GM12892 (cell line): ENCODE results near the gene MCF2L2.

DNA sequence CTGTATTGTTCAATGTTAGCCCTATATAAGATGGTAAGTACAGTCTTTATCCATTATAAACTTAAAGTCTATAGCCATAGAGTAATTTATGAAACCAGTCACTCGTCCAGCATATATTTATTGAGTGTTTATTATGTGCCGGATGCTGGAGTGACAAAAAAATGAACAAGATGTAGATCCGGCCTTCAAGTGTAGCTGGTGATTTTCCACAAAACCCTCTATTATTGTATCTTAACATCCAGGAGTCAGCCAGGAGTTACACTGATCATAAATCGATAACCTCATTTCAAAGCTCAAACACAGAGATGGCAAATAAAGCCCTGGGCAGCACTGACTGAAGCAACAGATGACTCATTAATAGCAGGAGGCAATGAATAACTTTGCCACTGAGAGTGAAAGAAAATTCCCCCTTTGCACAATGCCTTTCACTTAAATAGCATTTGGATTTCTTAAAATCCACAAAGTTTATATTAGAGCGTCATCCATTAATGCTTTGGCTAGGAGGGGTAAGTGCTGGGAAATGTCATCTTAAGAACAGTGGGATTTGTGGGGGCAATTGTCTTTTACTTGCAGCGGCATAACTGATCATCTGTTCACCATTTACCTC is 630.1 kb upstream of the TBL1XR1 start:
- RRBS = no CpG with 5 or more reads among the region's 6 CpGs

GRCh38 chr3:179220870-179221300 is 30.0 kb downstream of the KCNMB3 start:
- RRBS = no CpG with 5 or more reads among the region's 3 CpGs

- RRBS = no CpG with 5 or more reads among the region's 6 CpGs
Observed at GRCh38 chr3:179608615-179609419, 4.2 kb downstream of the NDUFB5 start.

- RRBS = no CpG with 5 or more reads among the region's 11 CpGs
Observed at GRCh38 chr3:179731432-179732177, 78.8 kb downstream of the USP13 start.

DNA sequence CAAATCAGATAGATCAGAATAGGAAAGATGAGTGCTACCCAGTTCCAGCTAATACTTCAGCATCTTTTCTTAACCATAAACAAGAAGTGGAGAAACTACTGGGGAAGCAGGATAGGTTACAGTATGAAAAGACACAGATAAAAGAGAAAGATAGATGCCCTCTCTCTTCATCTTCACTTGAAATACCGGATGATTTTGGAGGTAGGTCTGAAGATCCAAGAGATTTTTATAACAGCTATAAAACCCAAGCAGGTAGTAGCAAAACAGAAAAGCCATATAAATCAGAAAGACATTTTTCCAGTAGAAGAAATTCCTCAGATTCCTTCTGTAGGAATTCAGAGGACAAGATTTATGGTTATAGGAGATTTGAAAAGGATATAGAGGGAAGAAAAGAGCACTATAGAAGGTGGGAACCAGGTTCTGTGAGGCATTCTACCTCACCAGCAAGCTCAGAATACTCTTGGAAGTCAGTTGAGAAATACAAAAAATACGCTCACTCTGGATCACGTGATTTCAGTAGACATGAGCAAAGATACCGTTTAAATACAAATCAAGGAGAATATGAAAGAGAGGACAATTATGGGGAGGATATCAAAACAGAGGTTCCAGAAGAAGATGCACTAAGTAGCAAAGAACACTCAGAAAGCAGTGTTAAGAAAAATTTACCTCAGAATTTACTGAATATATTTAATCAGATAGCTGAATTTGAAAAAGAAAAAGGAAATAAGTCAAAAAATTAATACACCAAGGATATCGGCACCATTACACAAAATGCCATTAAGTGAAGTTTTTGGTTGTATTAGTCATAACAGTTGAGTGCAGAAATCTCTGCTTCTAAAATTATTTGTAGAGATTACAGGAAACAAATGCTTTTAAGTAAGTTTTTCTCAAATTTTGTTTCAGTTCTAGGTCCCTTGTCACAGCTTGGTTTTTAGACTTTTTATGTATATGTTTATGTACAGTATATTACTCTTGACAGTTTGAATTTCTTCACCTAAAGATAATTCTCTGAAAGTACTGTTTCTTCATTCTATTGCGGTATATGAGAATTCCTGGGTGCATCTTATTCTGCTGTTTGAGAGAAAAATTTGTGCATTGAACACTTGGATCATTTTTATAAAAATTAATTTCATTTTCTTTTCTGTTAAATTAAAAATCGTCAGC is 8.2 kb downstream of the TTC14 start:
- RRBS = no CpG with 5 or more reads among the region's 7 CpGs

DNA sequence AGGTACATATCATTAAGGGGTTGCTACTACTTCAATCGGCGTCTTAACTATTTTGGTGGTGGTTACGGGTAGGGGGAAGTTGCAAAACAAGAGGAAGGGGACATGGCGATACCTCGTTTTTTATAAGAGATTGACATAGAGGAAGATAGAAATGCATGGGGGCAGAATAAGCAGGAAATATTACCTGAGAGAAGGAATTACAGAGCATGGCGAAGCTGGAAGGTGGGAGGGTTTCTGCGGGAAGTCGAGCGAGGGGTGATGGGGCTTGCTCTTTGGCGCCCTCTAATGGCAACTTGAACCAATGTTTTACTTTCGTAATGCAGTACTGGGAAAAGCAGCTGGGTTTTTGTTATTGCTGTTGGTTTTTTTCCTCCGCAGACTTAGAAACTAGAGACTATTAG is 11.4 kb upstream of the SOX2 start:
- RRBS = no CpG with 5 or more reads among the region's 12 CpGs

DNA sequence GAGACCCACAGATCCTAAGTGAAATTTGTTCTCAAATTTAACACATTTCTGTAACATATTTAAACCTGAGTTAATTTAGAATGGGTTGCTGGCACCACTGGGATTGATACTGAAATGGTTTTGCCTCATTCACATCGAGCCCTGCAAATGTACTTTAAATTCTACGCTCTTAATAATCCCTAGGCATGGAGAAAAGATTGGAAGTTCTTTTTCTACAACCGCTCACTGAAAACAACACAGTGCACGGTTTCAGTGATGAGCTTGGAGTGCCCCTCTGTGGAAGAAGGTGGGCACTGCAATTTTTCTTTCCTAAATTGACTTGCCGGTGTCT is 109.9 kb upstream of the ATP11B start:
- RRBS = no CpG with 5 or more reads among the region's 5 CpGs

- RRBS = no CpG with 5 or more reads among the region's 5 CpGs
Observed at GRCh38 chr3:182849332-182850069, 56.2 kb downstream of the ATP11B start.

DNA sequence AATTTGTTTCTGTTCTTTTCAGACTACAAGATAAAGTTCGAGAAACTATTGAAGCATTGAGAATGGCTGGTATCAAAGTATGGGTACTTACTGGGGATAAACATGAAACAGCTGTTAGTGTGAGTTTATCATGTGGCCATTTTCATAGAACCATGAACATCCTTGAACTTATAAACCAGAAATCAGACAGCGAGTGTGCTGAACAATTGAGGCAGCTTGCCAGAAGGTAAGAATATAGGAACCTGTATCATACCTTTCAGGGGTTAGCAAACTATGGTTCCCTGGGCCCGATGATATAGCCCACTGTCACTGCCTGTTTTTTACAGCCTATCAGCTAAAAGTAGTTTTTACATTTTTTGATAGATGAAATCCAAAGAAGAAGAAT is 80.5 kb downstream of the ATP11B start:
- RRBS = no CpG with 5 or more reads among the region's 3 CpGs

- RRBS = 0% methylated on average over 2 of the region's 34 CpGs
Observed at GRCh38 chr3:182979457-182980185, 717 bp downstream of the DCUN1D1 start.

DNA sequence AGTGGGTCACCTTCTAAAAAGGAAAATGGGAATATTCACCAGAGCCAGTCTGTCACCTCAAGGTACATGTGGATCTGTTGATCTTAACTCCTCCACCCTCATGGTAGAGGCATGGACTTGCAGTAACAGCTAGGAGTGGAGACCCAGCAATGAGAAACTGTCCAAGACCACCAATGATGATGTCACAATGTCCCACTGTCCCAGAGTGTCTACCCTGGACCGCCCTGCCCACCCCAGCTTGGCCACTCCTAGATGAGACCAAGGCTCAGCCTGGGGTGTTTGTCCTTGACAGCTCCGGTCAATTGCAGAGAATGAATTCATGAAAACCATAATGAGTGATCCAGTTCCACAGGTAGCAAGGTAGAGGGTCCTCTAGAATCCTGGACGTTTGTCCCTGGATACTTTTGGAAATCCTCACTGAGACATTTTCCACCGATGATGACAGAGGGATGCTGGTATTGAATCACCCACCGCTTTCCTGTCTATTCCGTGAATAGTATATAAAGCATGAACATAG is 5.5 kb upstream of the DCUN1D1 start:
- RRBS = no CpG with 5 or more reads among the region's 6 CpGs

DNA sequence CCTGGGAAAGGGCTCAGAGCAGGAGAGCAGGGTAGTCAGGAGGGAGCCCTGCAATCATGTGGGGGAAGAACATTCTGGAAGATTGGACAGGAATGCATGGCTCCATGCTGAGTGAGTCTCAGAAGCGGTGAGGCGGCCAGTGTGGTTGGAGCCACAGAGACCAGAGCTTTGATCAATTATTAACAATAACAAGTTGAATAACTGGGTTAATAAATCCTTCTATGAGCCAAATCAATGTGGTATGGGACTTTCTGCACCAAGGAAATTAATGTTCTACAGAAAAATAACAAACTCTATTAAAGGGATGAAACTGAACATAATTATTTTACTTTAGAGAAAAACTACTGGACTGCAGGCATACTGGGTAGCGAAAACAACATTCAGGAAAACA is 57.9 kb upstream of the DCUN1D1 start:
- RRBS = no CpG with 5 or more reads among the region's 3 CpGs

DNA sequence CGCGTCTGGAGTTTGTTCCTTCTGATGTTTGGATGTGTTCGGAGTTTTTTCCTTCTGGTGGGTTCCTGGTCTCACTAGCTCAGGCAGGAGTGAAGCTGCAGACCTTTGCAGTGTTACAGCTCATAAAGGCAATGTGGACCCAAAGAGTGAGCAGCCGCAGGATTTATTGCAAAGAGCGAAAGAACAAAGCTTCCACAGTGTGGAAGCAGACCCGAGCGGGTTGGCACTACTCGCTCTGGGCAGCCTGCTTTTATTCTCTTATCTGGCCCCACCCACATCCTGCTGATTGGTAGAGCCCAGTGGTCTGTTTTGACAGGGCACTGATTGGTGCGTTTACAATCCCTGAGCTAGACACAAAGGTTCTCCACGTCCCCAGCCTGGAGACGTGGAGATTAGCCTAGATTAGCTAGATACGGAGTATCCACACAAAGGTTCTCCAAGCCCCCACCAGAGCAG is 3.8 kb upstream of the MCCC1 start:
- RRBS = no CpG with 5 or more reads among the region's 12 CpGs

- RRBS = no CpG with 5 or more reads among the region's 3 CpGs
Observed at GRCh38 chr3:183244881-183245752, 7.9 kb upstream of the B3GNT5 start.

DNA sequence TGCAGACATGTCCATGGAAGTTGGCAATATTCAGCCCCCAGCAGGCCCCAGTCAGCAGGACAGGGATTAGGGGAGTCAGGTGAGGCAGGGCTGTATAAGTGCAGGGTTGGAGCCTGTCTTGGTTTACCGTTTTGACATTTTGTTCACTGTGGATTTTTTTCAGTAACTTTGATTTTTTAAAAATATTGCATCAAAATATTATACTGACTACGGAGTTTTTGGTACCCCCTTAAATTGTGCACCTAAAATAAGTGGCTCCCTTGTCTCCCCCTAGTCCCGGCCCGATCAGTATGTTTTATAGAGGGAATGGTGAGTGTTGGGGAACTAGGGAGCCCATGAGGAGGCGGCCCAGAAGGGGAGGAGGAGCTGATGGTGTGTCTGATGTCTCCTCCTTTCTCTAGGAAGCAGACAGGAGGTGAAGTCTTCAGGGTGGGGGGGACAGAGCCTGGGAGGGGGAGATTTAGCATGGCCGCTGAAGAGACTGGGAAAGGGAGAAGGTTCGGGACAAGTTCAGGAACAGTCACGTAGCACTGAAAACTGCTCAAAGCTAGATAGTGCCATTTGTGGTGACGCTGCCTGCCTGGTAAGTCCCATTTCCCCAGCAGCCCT is 9.3 kb downstream of the B3GNT5 start:
- RRBS = no CpG with 5 or more reads among the region's 9 CpGs

DNA sequence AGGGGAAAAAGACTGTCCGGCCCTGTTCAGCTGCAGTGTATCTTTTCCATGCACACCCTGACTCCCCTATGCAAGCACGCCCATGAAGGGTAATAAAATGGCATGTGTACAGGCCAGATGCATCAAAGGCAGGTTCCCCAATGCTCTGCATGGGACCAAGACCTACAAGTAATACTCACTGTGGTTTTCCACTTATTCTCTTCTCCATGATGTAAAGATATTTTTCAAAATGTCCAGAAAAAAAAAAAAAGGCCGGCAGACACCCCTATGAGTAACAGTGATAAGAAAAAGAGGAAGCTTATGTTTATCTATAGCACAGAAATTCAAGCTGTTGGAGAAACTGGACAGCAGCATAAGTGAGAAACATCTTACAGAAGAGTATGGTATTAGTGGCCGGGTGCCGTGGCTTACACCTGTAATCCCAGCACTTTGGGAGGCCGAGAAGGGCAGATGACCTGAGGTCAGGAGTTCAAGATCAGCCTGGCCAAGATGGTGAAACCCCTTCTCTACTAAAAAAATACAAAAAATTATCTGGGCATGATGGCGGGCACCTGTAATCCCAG is 70.7 kb downstream of the MCF2L2 start:
- RRBS = no CpG with 5 or more reads among the region's 7 CpGs

- RRBS = 3% methylated on average over 23 of the region's 71 CpGs
Observed at GRCh38 chr3:183428449-183429300, at the start of gene MCF2L2. TSS of gene MCF2L2 (minus strand) at chr3:183428619.

- RRBS = no CpG with 5 or more reads among the region's 8 CpGs
Observed at GRCh38 chr3:183525600-183526051, 29.9 kb downstream of the KLHL6 start.

GRCh38 chr3:183552026-183552294 is 3.5 kb downstream of the KLHL6 start:
- RRBS = no CpG with 5 or more reads among the region's 5 CpGs

- RRBS = no CpG with 5 or more reads among the region's 8 CpGs
Observed at GRCh38 chr3:183967470-183968217, 50.0 kb downstream of the ABCC5 start.